Frontal cortex (tissue), 2 donors: ENCODE results near the genes CCDC96 and TADA2B.

- RAMPAGE, long total RNA, result no peak
These were observed at the start of gene CCDC96 for GRCh38 chr4:7042208-7043148. Gene CCDC96 (minus strand): TSS chr4:7043001.

GRCh38 chr4:7043149-7043886 is at the start of gene TADA2B:
Gene TADA2B (plus strand): TSS chr4:7043372.
- RAMPAGE, long total RNA, result no peak

GRCh38 chr4:7056129-7056674 is 11.7 kb downstream of the GRPEL1 start:
- RAMPAGE, long total RNA, result no peak

GRCh38 chr4:7067080-7067865 is 591 bp downstream of the GRPEL1 start:
- RAMPAGE, long total RNA, result no peak

DNA sequence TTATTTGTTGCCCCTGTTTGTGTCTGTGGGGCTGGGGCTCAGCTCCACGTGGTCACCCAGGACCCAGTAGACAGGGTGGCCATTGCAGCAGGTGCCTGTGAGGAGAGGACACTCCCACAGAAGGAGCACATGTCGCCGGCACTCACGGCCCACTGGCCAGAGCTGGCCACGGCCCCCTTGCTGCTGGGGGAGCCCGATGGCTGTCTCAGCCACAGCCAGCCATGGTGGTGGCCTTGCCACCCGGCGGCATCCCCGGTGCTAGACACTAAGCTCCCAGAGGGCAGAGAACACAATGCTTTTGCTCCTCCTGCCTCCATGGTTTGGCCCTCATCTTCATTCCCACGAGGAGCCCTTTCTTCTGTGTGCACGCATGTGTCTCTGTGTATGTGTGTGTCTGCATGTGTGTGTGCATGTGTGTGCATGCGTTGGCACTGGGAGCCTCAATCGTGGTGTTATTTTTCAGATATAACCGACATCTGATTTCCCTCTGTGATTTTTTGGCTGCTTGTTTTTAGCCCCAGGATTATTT is 28.0 kb upstream of the GRPEL1 start:
- RAMPAGE, long total RNA, result no peak

GRCh38 chr4:7124937-7125626 is 57.2 kb upstream of the GRPEL1 start:
- RAMPAGE, long total RNA, result no peak

DNA sequence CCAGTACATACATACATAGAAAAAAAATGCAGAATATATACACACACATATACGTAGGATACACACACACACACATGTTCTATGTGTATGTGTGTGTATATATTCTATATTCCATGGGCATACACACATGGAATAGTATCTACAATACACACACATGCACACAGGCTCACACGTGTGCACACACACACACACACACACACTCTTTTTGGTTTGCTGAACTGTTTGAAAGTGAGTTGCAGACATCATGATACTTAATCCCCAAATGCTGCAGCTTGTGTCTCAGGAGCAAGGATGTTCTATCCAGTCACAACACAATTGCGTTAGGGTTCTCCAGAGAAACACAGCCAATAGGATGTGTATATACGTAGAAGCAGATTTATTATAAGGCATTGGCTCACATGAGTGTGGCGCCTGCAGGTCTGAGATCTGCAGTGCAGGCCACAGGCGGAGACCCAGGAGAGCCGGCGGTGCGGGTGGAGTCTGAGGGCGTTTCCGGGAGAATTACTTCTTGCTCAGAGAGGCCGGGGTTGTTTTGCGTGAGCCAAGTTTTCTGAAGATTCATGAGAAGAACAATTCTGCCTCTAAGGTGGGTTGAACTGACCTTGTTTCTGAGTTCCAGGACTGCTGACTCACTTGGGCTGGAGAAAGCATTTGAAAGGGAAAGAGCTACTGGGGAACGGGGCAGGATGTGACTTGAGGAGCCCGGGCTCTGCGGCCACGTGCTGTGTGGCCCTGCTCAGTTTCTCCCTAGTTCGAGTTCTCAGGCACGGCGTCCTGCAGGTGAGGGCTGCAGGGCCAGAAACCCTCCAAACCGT is 36.9 kb upstream of the SORCS2 start:
- RAMPAGE, long total RNA, result no peak

DNA sequence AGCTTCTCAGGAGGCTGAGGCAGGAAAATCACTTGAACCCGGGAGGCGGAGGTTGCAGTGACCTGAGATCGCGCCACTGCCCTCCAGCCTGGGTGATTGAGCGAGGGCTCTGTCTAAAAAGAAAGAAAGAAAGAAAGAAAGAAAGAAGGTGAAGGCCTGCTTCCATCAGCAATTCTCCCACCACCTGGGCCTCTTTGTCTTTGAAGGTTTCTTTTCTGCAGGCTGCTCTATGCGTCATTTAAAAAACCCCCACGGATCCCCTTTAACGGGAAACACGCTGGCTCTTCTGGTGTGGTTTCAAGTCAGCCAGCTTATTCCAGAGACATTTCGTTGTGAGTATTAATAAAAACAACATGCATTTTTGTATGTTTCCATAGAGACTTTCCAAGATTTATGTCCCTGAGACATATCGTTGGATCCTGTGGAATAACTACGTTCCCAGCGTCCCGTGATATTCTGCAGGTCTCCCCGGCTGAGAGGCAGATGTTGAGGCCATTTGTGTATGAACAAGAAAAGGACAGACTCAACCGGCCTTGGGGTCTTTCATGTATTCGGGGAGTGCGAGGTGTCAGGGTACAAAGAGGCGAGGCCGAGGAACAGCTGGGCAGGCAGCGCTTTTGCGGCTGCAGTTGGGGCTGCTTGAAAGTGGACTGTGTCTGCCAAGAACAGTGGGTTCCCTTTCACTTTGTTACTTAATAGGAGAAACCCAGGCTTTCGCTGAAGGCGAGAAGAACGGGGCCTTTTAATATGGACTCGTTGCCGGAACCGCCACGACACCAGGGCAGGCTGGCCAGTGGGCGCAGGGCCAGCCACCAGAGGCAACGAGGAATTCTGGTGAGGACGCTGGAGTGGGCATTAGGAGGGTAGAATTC is 58.0 kb downstream of the SORCS2 start:
- RAMPAGE, long total RNA, result no peak

DNA sequence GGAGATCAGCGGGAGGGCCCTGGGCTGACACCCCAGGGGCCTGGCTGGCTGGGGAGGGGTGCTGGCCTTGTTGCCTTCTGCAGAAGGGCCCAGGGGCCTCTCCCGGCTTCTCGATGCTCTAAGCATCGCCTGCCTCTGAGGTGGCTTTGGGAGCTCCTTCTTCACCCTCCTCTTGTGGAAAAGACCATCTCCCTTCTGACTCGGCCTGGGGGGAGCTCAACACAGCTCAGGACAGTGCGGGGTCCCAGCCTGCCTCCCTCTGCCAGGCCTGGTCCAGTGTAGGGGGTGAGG is 55.3 kb upstream of the PSAPL1 start:
- RAMPAGE, long total RNA, result no peak

- RAMPAGE, long total RNA, result no peak
These were observed 215.9 kb upstream of the PSAPL1 start for GRCh38 chr4:7650595-7651036.

- RAMPAGE, long total RNA, result no peak
These were observed 38.8 kb upstream of the AFAP1 start for GRCh38 chr4:7978331-7978903.

DNA sequence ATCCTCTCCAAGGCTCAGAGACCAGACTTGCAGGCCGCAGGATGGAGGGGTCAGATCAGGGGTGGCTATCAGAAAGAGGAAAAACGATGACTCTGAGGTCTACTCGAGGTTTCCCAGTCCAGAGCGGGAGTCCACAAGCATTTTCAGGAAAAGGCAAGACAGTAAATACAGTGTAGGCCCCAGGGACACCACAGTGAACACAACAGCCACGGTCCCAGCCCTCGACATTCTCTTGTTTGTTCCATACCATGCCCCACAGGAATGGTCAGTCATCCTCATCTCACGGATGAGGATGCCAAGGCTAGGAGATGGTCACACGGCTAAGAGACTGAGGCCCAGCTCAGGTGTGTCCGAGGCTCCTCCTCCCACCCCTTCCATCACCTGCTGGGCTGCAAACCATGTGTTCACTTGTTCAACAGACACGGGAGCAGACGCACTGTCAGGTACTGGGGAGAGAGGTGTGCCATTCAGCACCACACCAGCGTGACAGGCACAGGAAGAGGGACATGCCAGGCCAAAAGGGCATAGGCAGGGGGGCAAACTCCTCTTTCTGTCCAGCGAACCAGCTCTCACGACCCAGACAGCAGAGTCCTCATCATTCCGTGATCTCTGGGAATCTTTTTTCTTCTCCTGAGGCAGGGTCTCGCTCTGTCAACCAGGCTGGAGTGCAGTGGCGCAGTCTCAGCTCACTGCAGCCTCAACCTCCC is 46.0 kb downstream of the ABLIM2 start:
- RAMPAGE, long total RNA, result no peak

DNA sequence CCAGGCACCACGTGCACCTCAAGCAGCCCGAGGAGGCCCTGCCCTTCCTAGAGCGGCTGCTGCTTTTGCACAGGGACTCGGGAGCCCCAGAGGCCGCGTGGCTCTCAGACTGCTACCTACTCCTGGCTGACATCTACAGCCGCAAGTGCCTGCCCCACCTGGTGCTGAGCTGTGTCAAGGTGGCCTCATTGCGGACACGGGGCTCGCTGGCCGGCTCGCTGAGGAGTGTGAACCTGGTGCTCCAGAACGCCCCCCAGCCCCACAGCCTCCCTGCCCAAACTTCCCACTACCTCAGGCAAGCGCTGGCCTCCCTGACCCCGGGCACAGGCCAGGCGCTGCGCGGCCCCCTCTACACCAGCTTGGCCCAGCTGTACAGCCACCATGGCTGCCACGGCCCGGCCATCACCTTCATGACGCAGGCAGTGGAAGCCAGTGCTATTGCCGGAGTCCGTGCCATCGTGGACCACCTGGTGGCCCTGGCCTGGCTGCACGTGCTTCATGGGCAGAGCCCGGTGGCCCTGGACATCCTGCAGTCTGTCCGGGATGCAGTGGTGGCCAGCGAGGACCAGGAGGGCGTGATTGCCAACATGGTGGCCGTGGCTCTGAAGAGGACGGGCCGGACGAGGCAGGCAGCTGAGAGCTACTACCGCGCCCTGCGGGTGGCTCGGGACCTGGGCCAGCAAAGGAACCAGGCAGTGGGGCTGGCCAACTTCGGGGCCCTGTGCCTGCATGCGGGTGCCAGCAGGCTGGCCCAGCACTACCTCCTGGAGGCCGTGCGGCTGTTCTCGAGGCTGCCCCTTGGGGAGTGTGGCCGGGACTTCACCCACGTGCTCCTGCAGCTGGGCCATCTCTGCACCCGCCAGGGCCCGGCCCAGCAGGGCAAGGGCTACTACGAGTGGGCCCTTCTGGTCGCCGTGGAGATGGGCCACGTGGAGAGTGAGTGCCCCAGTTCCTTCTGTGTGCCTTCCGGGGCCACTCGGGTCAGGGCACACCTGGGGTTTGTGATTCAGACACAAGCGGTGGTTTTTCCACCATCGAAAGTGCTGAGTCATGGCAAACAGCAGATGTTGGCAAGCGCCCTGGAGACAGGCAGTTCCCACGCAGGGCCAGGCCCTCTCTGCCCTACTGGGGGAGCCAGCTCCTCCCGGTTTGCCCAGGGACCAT is 29.0 kb downstream of the SH3TC1 start:
- RAMPAGE, long total RNA, result no peak

DNA sequence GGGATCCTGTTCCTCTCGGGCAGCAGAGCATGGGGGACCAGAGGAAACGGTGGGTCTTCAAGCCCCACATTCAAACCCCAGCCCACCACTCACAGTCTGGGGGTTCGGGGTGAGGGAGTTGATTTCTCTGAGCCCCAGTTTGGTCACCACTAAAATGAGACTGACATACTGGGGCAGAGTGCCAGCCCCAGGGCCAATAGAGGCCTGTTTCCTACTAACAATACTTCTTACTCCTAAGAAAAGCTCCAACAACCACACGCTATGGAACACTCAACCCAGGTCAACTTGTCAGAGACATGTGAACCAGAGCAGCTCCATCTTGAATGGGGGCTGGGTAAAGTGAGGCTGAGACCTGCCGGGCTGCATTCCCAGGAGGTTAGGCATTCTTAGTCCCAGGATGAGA is 26.8 kb upstream of the HTRA3 start:
- RAMPAGE, long total RNA, result no peak

DNA sequence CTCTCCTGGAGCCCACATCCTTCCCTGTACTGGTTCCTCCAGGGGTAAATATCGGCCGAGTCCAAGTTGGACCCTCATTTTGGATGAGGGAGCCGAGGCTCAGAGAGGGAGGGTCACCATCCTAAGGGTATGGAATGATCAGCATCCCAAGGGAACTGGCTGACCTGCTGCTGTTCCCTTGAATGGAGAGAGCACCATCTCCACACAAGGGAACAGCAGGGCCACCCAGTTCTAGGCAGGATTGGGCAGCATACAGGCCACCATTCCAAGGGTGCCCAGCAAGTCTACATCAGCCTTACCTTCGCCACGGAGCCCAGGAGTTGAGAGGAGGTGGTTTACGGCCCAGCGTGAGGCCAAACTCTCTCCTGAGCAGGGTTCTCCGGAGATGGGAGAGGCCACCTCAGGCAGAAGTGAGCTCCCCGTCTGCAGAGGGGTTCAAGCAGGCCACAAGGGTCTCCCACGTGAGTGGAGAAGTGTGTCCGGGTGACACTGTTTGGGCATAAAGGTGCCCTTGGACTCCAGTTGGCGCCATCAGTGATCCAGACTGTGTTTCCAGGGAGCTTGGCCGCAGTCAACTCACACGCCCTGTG is 24.8 kb upstream of the HTRA3 start:
- RAMPAGE, long total RNA, result no peak

- RAMPAGE, long total RNA, result no peak
These were observed 42.1 kb downstream of the ACOX3 start for GRCh38 chr4:8398274-8399000.

GRCh38 chr4:8427651-8428239 is 12.8 kb downstream of the ACOX3 start:
- RAMPAGE, long total RNA, result no peak

DNA sequence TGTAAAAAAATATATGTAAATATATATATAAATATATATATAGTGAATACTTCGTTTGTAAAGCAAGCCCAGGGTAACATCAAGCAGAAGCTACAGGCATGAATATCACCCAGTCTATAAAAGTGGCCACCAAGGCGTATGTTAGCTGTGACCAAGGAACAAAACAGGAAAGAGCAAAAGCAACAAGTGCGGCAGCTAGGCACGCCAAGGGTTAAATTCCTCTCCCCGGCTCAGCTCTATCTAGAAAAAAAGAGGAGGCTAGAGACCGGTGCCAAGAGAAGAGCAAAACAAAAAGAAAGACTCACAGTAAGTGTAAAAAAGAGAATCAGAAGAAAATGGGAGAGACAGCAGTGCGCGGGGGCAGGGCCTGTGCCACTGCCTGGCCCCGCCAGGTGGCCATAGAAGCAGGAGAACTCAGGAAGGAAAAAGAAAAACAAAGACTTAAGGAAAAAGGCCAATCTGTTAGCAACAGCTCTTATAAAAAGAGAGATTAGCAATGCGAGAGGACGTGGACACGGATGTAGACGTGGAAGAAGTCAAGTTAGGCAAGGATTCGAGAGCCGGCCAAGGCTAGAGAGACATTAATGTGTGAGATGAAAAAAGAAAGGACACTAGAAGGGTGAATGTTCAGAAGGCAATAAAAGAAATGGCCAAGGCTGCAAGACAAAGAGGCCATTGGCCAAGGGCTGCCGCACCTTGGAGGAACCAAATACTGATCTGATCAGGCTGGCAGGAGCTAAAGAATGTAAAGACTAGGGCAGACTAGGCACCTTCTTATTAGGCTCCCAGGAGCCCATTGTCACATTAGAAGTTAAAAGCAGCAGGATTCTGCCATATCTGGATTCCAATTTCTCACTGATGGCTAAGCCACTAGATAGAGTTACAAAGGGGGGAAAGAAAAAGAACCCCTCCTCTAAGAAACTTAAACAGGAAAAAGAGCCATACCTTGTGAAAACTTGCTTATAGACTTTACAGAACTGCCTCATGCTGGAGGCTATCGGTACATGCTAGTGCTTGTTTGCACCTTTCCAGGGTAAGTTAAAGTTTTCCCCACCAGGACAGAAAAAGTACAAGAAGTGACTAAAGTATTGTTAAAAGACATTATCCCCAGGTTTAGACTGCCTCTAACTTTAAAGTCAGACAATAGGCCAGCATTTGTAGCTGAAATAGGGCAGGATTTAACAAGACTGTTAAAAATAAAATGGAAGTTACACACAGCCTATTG is 3.0 kb downstream of the ACOX3 start:
- RAMPAGE, long total RNA, result no peak

- RAMPAGE, long total RNA, result no peak
These were observed 2.0 kb downstream of the ACOX3 start for GRCh38 chr4:8438393-8439092.

DNA sequence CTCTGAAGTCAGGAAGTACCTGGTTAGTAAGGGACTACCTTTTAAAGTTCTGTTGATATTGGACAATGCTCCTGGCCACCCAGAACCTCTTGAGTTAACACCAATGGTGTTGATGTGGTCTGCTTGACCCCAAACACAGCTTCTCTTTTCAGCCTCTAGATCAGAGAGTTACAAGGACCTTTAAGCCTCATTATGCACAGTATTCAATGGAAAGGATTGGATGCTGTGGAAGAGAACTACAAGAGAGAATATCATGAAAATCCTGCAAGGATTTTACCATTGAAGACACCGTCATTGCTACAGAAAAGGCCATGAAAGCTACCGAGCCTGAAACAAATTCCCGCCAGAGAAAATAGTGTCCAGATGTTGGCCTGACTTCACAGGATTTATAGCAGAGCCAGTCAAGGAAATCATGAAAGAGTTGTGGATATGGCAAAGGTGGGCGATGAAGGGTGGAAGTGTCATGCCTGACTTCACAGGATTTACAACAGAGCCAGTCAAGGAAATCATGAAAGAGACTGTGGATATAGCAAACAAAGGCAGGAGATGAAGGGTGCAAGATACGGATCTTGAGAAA is 16.9 kb downstream of the TRMT44 start:
- RAMPAGE, long total RNA, result no peak